ENCODE data around the gene MATN1.

DNA sequence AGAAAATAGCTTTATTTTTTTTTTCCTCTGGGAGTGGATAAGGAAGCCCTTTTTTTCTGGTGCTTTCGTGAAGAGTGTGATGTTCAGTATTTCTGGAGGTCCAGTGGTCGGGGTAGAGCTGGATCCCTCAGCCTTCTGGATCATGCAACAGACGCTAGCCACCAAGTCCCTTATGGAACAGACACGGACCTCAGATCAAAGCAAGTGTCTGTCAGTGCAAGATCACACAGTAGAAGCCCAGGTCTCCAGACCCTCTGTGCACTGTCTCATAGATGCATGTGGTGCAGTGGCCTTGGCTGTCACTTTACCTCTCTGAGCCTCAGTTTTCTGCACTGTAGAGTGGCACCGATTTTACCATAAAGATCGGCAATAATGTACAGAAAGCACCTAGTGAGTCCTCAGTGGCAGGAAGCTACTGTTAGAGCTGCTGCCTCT, 15.5 kb upstream of the EPB41 start:
- PRO-cap: no peak
- RAMPAGE, long total RNA: no peak

GRCh38 chr1:29223495-29224045, 7.2 kb downstream of the MECR start:
- PRO-cap: no peak
- RAMPAGE, long total RNA: no peak

DNA sequence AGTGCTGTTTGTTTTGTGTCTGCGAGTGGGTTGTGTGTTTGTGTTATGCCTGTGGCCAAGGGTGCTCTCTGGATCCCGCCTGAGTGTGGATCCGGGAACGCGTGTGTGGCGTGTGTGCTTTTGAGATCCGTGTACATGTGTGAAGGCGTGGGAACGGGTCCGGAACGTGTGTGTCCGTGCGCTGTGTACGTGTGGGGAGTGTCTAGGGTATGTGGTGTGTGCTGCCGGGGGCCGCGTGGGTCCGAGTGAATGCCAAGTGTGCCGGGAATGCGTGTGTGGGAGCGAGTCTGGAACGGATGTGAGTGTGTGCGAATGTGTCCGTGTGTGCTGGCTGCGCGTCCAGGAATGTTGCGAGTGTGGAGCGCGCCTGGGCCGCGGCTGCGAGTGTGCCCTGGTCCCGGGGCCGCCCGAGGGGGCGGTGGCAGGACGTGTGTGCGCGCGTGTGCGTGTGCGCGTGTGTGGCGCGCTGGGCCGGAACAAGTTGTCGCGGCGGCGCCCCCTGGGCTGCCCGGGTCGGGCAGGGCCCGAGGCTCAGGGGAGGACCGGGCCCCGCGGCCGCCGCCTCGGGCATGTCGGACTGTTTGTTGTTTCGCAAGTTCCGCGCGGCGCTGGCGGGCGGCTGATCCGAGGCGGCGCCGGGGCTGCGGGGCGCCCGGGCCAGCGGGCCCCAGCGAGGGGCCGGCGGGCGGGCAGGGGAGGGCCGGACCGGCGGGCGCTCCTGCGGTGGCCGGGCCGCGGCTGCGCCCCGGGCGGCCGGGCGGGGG, 983 bp downstream of the PTPRU start:
- PRO-cap: no peak
- RAMPAGE, long total RNA: no peak

DNA sequence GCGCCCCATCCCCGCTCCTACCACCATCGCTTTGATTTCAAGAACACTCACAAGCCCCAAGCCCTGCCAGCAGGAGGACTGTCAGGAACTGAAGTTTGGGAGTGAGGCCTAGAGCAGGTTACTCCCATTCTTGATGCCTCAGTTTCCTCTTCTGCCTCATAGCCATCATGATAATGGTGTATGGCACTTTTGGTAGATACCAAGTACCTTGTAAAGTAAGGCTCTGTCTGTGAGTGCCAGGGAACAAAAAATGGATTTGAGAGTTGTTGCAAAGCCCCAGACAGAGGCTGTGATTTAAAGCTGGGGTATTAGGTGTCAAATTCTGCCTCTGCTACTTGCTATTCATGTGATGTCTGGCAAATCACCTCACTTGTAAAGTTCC, 2.4 kb downstream of the PTPRU start:
- PRO-cap: no peak
- RAMPAGE, long total RNA: no peak

DNA sequence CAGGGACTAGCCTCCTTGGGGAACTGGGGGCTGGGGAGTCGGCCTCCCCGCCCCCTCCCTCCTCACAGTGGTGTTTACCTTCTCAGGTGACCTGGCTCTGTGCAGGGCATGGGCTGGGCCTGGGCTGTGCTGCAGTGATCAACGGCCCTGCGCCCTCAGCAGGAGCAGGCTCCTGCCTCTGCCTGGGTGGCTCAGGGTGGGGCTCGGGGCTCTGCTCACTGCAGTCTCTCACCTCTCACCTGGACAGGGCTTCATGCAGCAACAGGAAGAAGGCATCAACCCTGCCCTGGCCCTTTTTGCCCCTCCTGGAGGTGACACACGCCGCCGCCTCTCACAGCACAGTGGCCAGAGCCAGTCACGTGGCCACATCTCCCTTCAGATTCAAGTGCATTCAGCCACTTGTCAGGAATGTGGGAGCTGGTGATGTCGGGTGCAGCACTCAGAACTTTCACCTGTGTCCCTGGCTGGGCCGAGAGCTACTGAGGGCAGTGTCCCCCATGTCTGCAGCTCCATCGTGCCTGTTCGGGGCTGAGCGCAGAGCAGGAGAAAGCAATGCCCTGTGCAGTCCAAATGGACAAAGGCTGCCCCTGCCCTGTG, 313.8 kb downstream of the PTPRU start:
- PRO-cap: no peak
- RAMPAGE, long total RNA: no peak

GRCh38 chr1:29837277-29837724, 601.0 kb downstream of the PTPRU start:
- PRO-cap: no peak
- RAMPAGE, long total RNA: no peak

DNA sequence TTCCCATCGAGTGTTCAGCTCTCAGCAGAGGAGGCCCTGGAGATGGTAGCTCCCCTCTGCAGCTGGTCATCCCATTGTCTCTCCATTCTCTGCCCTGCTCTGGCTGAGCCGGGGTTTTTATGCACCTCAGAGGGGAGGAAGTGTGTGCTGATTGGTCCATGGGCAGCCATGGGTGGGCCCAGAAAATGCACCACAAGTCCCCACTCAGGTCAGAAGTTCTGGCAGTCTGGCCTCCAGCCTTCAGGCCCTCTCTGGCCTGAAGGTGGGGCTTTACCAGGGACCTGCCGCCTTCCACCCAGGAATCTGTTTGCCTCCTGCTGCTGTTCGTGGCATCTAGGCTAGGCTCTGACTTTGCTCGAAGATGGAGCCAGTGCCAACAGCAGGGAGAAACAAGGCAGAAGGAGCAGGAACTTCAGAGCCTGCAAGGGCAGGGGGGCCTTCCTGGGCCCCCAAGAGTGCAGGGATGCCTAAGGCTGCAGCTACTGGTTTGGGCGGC, 713.5 kb downstream of the MATN1 start:
- PRO-cap: no peak
- RAMPAGE, long total RNA: no peak

- PRO-cap: no peak
- RAMPAGE, long total RNA: no peak
Observed at GRCh38 chr1:30525924-30526585, 197.3 kb downstream of the MATN1 start.

DNA sequence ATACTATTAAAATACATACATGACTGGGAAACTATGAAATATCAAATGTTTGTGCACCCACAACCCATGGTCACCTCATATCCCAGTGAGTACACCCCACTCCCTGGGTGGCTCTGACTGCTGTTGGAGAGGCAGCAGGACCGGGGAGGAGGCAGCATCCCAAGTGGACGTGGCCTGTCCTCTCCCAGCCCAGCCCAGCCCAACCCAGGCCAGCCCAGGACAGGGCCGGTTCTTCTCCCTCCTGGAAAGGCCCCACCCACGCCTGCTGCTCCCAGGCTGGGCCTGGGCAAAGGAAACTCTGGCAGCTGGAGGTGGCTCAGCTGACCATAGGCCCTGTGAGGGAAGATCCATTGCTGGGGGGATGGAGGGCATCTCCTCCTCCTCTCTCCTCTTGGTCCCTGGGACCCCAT, 19.1 kb downstream of the MATN1 start:
- PRO-cap: no peak
- RAMPAGE, long total RNA: no peak

- PRO-cap: no peak
- RAMPAGE, long total RNA: no peak
Observed at GRCh38 chr1:30723393-30723741, at the start of gene MATN1. Gene MATN1 (minus strand): TSS chr1:30723585.

DNA sequence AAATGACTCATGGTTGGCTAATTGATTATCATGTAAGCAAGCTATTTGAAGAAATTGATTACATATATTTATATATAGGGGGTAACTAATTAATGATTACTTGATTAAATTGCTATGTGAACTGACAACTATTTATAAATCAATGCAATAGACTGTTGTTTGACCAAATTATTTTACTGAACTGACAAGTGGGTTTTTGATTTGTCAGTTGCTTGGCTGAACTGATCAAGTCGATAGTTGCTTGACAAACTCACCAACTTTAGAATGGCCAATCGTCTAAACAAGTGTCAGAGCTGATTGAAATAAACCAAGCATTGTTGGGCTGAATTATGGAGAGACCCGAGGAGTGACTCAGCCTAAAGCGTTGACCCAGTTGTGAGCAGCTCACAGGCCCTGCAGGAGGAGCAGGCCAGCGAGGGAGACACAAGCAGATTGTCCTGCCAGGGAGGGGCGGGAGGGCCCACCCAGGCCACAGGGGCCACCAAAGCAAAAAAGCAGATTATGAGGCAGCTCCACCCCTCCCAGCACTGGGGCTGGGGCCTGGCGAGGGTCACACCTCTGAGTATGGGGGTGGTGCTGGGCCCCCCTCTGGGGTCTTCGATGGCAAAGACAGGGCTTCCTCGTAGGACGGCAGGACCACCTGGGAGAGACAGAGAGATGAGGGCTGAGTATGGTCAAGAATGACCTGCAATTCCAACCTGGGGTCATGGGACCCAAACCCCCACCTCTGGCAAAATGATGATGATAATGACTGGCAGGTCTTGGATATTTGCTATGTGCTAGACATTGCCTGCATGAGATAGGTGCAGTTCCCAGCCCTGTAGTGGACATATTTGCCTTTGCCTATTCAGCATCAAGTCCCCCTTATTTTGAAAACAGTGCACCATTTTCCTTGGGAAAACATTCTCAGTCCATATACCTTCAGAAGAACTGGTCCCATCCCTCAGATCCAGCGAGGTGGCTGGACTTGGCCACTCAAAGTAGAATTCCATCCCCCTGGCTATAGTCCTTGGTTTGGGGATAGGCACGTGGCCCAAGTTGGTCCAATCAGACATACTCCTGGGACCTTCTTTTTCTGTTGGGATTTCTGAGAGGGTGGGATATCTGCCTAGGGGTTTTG, 10.3 kb upstream of the MATN1 start:
- PRO-cap: no peak
- RAMPAGE, long total RNA: no peak

DNA sequence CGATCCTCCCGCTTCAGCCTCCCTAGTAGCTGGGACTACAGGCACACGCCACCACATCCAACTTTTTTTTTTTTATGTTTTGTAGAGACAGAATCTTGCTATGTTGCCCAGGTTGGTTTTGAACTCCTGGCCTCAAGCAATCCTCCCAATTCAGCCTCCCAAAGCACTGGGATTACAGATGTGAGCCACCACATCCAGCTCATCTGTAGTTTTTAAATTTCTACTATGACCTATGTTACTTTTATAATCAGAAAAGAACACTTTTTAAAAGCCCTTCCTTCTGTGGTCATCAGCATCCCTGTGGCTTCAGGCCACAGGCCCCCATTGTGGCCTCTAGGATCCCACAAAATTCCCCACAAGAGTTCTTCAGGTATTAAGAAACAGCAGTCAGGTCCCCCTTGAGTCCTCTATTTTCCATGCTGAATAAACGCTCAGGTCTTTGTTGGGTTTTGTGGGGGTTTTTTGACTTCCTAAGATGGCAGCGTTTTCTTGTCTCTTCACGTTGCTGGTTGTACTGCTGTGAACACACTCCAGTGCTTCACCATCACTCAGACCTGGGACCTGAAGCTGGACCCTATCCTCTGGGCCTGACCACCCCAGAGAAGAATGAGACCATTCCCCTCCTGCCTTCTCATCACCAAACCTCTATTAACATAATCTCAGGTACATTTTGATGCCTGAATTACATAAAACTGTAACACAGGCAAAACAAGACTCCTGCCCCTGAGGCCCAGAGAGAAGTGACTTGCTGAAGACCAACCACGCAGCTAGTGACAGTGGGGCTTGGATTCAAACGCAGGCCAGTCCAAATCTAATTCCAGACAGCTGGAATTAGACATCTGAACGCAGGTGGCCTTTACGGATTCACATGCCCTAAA, 13.4 kb upstream of the MATN1 start:
- PRO-cap: no peak
- RAMPAGE, long total RNA: no peak

DNA sequence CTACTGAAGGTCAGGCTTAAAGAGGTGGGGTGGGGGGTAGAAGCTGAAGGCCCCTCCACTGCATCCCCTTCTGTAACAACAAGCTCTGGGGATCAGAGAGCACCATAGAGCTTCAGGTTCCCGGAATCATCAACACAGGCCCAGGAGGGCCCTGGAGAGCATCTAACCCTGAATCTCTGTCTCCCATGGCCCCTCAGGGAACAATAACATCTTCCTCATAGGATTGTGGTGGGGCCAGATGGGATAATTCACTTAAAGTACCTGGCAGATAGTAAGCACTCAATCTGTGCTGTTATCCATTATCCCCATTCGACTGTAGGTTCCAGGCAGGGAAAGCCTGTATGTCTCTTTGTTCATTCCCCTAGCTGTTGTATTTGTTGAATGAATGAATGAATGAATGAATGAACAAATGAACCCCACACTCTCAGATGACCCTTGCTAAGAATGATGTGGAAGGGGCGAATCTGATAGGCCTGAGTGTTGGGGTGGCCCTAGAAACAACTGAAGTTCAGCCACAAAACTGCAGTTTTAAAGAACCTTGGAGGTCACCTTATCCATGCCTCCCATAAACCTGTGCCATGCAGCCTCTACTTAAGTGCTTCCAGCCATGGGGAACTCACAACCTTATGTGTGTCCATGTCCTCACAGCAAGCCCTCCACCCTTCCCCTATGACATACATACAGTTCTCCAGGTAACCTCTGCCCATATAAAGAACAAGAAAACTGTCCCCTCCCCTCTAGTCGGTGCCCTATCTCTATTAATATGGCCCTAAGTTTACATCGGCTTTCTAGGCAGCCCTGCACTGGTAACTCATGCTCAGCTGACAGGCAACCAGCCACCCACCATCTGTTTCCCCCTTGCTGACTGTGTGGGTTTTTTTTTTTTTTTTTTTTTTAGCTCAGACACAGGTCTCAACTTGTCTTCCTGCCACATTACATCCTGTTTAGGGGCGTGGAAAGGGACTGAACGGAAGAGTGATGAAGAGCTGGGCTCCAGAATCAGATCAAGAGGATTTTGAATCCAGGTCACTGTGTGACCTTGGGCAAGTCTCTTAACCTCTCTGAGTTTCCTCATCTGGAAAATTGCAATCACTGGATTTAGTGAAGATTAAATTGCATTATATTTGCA, 14.3 kb downstream of the LAPTM5 start:
- PRO-cap: no peak
- RAMPAGE, long total RNA: no peak

- PRO-cap: no peak
- RAMPAGE, long total RNA: no peak
Observed at GRCh38 chr1:30760587-30761214, 3.1 kb upstream of the LAPTM5 start.

GRCh38 chr1:30765610-30766301, 8.2 kb upstream of the LAPTM5 start:
- PRO-cap: no peak
- RAMPAGE, long total RNA: no peak

GRCh38 chr1:30778174-30779218, 20.9 kb upstream of the LAPTM5 start:
- PRO-cap: no peak
- RAMPAGE, long total RNA: no peak

- PRO-cap: no peak
- RAMPAGE, long total RNA: no peak
Observed at GRCh38 chr1:30782301-30782625, 24.7 kb upstream of the LAPTM5 start.

DNA sequence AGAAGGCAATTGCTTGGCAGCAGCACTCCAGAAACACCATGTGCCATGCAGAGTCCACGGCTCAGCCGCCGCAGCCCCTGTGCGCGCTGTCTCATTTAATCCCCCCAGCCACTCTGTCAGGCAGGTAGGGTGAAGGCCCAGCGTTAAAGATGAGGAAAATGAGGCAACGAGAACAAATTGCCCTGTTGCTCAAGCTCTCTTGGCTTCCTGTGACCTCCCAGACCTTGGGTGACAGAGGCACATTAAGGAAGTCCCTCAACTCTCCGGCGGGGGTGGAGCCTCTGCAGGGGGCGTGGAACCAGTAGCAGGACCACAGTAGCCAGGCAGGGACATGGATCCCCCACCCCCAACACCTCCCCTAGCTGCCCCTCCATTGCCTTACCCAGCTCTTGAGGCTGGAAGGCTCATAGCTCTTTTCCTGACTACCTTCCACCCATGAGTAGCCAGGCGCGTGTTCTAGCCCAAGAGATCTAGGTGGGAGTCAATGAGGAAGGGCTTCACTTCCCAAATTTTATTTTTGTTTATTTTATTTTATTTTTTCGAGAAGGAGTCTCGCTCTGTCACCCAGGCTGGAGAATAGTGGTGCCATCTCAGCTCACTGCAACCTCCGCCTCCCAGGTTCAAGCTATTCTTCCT, 26.1 kb upstream of the LAPTM5 start:
- PRO-cap: no peak
- RAMPAGE, long total RNA: no peak

- PRO-cap: no peak
- RAMPAGE, long total RNA: no peak
Observed at GRCh38 chr1:30830445-30830807, 72.9 kb upstream of the LAPTM5 start.

- PRO-cap: no peak
- RAMPAGE, long total RNA: no peak
Observed at GRCh38 chr1:30872036-30873129, 36.2 kb downstream of the SDC3 start.